Camera-type eye (tissue), 1 donor: ENCODE measurements around a stretch of chr2.

GRCh38 chr2:135590469-135591420 is 59.5 kb downstream of the R3HDM1 start:
- RAMPAGE, long total RNA: no peak

DNA sequence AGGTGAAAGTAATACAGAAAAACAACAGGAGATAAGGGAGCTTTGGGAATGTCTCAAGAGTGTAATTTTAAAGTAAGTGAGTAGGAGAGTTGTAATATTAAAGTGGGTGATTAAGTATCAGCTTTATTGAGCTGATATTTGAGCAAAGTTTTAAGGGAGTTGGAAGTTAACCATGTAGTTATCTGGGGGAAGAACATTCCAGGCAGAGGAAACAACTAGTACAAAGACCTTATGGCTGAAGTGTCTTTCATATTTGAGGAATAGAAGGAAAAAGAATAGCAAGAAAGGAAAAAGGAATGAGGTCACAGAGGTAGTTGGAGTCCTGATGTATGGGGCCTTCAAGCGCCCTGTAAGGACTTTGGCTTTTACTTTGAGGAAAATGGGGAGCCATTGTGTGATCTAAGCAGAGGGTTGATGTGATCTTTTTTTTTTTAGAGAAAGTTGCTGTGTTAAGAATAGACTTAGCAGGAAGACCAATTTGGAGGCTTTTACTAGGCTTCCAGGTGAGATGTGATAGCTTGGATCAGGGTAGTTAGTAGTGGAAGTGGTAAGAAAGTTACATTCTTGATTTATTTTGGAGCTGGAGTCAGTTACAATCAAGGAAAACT is 4.9 kb downstream of the UBXN4 start:
- RAMPAGE, long total RNA: no peak

DNA sequence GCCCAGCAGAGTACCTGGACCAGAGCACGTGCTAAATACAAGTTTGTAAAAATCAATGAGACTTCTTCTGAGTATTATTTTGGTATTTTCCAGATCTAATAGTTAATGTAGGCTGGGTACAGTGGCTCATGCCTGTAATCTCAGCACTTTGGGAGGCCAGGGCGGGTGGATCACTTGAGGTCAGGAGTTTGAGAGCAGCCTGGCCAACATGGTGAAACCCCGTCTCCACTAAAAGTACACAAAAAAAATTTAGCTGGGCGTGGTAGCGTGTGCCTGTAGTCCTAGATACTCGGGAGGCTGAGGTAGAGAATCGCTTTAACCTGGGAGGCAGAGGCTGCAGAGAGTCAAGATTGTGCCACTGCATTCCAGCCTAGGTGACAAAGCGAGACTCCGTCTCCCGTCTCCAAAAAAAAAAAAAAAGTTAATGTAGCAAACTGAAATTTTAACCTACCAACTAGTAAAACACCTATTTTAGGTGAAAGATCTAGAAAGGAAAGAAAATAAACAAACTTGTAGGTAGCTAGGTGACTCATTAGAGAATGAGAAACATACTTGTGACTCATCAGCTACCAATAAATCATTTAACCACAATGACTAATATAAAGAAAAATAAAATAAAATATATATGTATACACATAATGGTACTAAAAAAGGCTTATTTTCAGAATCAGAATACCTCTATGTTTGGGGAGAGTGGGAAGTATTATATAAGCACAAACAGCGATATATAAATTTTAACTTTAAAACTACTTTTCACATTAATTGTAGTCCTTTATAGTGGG is 36.8 kb downstream of the DARS1 start:
- RAMPAGE, long total RNA: no peak

- RAMPAGE, long total RNA: no peak
These were observed 1.7 kb downstream of the DARS1 start for GRCh38 chr2:135983662-135984167.

DNA sequence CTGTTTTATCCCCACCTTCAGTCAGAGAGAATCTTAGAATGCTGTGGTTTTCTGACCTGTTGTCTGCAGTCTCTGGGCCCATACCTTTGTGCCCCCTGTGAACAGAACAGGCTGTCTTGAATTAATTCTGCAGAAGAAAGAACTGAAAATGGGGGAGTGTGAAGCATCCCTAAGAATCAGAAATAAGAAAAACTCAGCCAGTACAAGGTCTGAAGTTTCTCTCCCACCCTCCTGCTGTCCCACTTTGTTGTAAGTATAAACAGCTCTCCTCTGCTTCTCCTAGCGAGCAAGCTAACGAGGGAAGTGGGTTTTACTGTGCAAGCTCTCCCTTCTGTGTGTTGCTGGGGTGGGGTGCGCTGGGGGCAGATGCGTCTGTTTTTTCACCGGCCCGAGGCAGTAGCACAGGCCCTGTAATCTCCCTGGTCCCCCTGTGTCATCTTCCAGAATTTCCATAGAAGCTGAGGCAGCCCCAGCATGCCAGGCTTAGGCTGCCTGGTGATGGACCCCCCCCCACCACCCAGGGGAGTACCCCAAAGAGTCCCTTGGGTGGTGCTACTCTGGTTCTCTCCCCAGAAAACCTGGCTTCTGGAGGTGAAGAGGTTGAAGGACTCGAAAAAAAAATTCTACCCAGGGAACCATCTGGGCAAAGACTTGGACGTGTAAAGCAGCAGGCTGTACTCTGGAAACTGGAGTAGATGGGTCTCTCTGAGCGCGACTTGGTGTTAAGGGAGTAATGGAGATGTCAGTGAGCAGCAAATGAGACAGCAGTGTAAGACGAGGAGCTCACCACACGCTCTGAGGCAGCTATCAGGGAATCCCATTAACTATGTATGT is 9.5 kb upstream of the CXCR4 start:
- RAMPAGE, long total RNA: no peak

DNA sequence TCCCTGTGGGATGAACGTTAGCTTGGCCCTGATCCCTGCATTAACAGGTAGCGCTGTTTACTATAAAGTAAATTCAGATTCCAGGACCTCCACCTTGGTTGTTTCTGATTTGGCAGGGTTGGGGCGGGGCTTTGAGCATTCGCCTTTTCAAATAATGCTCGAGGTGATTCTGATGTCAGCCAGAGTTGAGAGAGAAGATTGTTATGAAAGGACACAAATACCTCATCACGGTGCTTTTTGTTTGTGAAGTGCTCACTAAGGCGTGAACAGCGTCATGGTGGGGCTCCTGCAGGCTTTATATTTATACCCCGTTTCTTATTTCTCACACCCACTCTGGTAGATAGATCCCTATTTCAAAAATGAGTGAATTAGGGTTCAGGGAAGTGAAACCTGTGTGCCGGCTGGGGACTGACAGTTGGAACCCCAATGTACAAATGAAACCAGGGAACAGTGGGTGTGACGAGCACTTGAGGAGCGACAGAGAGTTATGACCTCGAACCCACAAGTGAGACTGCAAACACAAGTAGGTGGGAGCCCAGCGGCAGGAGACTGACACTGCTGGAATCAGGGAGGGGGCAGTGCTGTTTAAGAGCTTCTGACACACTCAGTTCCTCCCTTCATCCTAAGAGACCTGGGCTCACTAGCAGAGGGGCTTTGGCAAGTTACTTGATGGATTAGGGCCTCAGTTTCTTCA is 14.2 kb upstream of the CXCR4 start:
- RAMPAGE, long total RNA: no peak

DNA sequence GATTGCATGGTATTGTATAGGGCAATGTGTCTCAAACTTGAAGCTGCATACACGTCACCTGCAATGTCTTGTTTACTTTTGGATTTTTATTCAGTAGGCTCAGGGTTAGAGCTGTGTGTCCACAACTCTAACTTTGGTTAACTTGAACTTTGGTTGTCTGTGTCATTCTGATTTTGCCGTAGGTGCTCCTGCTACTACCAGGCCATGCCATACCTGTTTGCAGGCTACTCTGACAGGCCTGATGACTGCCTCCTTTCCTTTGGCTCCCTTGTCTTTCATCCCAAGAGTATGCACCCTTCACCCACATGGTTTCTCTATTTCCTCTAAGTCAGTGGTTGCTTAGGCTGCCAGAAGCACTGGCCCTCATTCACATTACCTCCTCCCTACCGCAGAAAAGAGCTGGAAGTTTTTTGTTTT is 219.5 kb upstream of the SPOPL start:
- RAMPAGE, long total RNA: no peak

GRCh38 chr2:138335057-138335368 is 166.6 kb upstream of the SPOPL start:
- RAMPAGE, long total RNA: no peak

- RAMPAGE, long total RNA: no peak
These were observed 79.8 kb upstream of the SPOPL start for GRCh38 chr2:138421810-138422209.

GRCh38 chr2:138502800-138503076 is 1.2 kb downstream of the SPOPL start:
- RAMPAGE, long total RNA: no peak

GRCh38 chr2:142716417-142717113 is 160.9 kb upstream of the KYNU start:
- RAMPAGE, long total RNA: no peak

GRCh38 chr2:143473423-143473793 is 344.2 kb downstream of the ARHGAP15 start:
- RAMPAGE, long total RNA: no peak

GRCh38 chr2:144097607-144098389 is 234.5 kb downstream of the GTDC1 start:
- RAMPAGE, long total RNA: no peak

DNA sequence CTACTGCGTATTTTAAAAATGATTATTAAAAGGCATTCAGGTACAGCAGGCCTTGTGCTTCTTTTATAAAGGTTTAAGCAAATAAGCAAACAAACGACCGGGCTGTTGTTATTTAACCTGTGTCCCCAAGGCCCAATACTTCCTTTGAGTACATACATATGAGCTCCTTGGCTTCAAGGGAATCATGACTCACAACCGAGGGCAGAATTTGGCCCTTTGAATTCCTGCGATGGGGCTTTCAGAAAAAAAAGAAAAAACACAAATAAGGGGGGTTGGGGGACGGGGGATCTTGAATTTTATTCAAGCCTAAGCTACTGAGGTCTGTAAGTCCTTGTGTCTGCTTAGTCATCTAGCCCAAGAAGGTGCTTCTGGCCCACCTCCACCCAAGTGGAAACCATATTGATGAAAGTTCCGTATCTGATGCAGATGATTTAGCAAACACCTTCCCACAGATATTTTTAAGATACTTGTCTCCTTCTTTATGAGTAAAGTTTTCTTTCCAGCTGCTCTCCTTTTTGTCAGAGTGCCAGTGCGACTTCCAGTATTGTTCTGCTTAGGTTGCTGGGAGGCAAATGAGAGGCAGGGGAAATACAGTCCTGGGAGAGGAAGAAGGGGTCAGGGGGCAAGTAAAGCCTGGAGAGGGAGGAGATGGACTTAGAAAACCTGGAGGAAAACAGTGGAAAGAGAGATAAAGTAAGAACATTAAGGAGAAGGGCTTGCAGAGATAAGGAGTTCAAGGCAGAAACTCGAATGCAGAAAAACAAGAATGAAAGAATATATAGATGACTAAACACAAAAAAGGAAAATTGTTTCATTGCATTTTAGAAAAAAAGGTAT is 18.0 kb upstream of the GTDC1 start:
- RAMPAGE, long total RNA: no peak

DNA sequence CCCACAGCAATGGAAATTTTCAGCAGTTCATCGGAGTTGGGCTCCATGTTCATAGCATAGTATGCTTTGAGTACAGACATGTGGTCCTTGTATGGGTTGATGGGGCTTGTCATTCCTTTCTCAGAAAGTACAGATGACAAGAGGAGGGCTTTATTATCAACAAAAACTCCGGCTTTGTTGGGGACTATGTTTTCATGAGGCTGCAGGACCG is 66.7 kb upstream of the GTDC1 start:
- RAMPAGE, long total RNA: no peak

DNA sequence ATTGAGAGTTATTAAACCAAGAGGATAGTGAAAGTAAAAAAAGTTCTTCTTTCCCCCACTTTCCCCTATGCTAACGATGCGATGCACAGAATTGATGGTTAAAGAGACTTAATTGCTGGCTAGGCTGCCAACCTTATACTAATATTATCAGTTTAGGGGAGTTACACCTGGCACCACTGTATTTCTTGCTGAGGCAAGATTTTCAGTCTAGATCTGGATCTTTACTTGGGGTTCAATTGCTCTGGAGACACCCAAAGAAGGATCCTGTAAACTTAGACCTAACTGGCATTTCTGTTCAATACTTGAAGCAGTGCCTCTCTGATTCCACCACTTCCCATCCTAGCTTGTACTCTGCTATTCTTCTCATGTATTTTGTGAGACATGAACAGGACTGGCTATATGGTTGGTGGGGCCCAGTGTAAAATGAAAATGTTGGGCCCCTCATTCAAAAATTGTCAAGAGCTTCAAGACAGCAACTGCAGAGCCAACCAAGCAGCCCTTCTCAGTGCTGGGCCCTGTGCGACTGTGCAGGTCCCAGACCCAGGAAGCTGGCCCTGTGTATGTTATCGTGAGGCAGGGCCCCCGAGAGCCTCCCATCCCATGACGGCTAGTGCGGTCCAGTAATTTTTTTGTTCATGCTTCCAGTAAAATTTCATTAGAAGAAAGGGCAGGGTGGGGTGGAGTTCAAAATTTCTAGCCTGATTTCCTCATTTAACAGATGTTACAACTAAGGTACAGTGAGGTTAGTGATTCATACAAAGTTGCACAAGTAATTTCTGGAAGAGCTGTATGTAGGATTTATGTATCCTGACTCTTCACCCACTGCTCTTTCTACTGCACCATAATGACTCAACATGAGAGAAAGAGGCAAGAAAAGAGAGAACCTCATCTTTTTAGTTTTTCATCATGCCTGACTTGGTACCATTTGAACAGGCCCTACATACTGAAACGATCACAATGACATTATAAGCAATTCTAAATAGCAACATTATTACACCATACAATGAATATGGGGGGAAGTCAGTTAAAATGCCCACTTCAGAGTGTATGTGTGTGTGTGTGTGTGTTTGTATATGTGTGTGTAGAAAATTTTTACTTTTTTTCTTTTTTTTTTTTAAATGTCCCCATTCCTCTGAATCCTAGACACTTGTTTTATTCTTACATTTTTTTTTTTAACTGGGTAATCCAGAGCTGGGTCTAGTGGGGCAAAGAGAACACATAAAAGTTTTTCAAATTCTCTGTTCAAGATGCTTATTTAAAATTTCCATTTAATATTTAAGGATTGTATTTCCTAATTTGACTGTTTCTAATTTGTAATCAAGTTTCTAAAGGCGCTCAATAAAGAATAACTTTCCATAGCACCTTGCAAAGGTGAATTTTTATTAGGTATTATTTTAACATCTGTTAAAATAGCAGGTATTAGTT is 82.1 kb upstream of the GTDC1 start:
- RAMPAGE, long total RNA: no peak

- RAMPAGE, long total RNA: no peak
These were observed 92.4 kb upstream of the GTDC1 start for GRCh38 chr2:144424346-144425566.

GRCh38 chr2:144429494-144430222 is 90.3 kb downstream of the ZEB2 start:
- RAMPAGE, long total RNA: no peak

GRCh38 chr2:144460747-144461988 is 58.8 kb downstream of the ZEB2 start:
- RAMPAGE, long total RNA: no peak

DNA sequence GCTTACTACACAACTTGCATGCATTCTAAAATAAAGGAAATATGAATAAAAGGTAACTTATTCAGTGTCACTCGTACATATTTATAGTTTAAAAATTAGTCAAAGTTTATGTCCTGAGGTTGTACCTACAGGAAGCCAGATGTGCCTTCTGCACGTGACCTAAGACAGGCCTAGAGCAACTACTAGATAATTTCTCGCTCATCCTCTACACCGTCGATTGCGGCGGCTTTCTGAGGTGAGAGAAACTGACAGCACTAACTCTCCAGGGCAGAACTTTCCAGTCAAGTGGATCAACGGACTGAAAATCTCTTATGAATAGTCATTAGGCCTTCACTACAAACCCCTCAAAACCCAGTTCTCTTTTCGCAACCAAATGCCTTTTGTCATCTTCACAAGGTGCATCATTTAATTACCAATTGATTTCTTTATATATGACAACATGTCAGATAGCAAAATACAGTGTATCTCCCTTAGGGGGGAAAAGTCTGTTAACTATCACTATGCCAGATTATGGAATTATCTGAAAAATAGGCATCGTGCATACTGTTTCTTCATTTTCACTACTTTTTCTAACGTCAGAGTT is 54.1 kb downstream of the ZEB2 start:
- RAMPAGE, long total RNA: no peak